Colon Carcinoma Metastatic in the Brain (tissue), 2 donors: ENCODE measurements around a stretch of chr12.

DNA sequence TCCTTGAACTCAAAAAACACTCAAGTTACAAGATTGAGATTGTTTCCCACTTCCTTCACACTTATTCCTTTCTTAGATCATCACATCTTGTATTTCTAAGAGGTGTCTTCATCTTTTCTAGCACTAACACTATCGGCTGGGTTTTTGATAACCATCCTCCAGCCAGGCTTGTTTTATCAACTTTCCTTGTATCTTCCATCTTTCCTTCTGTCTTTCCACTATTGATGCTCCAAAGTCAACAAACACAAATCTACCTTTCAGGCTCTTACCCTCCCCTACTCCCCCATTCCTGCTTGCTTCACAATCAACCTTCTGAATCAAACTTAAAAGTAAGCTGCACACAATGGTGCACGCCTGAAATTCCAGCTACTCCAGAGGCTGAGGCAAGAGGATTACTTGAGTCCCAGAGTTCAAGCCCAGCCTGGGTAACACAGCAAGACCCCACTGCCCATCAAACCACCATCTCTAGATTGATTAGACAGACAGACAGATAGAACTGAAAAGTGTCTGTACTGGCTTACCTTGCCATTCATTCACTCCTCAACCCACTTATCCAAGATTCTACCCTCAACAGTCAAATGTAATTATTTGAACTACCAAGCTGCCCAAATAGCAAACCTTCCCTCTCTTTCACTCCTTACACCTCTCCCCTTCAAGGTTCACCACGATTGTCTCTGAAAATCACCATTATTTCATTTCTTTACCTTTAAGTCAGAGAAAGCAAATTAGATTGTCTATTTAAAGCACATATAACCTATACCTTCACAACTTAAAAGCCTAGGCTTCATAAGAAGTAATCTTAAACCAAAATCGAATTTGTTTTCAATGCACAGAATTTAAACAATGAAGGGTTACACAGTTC is 12.7 kb downstream of the MED13L start:
- PRO-cap, 2 experiments, result no peak in any of the 2 experiments

DNA sequence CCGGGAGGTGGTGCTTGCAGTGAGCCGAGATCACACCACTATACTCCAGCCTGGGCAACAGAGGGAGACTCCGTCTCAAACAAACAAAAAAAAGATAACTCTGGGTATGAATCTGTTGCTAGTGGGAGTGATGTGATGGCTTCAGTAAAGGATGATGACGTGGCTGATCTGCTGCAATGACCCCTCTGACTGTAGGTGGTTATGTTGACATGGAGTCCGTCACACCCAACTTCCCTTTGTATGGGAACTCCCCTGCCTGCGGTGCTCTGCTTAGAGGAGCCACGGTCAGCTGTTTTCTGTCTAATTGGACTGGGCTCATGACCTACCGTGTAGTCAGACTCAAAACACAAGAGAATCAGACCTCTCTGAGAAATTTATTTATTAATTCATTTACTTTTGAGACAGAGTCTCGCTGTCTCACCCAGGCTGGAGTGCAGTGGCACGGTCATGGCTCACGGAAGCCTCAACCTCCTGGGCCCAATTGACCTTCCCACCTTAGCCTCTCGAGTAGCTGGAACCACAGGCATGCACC is 59.2 kb upstream of the MED13L start:
- PRO-cap, 2 experiments, result no peak in any of the 2 experiments

- PRO-cap, 2 experiments, result no peak in any of the 2 experiments
Observed at GRCh38 chr12:116434684-116435206, 124.4 kb upstream of the MAP1LC3B2 start.

DNA sequence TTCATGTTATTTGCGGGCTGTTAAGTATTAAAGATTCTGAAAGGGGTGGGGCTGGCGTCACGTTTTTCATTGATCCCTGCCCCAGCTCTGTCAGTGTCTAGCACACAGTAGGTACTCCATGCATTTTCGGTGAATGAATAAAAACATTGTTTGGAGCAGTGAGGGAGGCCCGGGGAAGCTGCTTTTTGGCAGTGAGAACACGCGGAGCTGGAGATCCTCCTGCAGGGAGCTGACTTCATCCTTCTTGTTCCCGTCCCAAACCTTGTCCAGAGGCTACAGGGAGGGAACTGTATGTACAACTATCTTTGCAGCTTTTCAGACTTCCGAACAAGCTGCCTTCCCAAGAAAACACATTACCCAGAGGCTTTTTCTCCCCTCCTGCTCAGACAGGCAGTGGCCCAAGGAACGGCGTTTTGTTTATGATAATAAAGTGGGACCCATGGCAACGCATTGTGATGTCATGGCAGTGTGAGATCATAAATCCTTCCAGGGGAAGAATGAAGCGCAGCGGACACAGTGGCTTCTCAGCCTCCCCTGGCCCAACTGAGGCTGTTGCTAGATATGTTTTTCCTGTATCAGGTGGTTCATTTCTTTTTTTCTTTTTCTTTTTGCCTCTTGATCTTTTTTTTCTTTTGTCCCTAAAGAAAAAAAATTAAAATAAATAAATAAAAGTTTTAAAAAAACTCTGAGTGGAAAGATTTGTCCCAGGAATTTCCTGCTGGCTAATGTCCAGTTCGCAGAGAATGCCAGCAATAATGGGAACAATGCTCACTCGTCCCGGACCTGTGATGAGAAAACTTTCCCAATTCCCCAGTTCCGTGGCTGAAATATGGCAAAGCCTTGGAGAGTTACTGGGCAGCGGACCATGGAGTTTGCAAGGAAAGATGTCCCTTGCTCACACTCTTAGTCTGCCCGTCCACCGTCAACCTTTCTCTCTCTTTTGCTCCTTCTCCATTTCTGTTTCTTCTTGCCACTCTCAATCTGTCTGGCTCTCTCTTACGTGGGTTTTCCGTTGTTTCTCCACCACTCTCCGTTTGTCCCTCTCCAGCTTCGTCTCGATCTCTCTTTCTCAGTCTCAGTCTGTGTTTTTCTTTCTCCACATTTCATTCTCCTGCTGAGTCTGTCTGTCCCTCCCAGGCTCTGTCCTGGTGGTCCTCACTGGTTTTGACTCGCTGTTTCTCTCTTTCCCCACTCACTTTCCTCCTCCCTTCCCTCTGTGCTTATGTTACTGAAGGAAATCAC is 103.4 kb upstream of the MAP1LC3B2 start:
- PRO-cap, 2 experiments, result no peak in any of the 2 experiments

DNA sequence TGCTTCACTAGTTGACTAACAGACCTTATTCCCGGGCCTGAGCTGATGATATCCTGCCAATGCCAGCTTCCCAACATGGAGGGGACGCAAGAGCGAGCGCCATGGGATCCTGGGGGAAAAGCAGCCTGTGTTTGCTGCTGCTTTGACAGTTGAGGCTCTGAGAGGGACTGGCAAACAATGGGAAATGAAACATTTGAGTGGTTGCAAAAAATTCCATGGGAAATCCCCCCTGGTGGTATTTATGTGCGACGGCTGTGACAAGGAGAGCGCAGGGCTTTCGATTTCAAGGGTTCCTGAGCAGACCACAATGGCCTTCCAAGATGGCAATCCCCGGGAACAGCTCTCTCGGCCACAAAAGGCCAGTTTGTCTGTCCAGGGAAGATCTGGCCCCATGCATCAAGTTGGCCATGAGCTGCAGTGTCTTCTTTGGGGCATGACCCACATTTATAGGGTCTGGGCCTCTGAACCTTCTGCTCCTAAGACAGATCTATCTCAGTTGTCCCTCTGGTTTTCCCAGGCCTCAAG is 21.8 kb upstream of the MAP1LC3B2 start:
- PRO-cap, 2 experiments, result no peak in any of the 2 experiments

GRCh38 chr12:116598937-116599950 is 40.1 kb downstream of the MAP1LC3B2 start:
- PRO-cap, 2 experiments, result no peak in any of the 2 experiments

DNA sequence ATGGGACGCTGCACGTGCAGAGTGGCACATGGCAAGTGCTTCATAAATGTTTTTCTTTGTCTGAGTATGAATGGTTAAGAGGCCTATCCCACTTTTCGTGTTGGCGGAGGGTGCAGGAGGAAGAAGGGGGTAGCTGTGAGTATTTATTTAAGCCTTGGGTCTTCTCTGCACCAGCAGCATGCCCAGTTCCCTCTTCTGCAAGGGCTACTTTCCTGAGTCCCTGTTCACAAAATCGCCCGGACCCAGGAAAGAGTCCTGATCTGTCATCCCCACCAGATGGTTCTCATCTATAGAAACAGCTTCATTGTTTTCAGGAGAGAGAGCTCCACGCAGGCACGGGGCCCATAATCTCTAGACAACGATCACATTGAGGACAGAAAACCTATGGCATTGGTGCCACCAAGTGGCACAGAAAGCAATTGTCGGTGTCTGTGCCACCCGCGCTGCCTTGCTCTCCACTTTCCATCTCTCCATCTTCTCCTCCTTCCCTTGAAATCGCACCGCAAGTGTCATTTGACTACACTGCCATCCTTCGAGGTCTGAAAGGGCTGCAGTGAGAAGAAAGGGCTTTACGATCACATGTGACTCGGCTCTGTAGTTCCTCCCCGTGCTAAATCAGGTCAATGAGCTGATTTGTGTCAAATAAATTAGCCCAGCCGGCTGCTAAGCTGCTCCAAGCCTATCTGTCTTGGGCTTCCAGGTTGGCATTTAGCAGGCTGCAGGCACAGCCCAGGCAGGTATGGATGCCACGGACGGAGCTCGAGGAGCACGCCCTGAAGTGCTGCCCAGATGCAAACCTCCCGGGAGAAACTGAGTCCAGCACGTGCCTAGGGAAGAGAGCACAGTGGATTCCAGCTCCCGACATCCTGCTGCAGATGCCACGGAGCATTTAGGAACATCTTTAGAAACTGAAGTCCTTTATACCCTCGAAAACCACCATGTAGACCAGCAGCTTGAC is 28.9 kb downstream of the SPRING1 start:
- PRO-cap, 2 experiments, result no peak in any of the 2 experiments

DNA sequence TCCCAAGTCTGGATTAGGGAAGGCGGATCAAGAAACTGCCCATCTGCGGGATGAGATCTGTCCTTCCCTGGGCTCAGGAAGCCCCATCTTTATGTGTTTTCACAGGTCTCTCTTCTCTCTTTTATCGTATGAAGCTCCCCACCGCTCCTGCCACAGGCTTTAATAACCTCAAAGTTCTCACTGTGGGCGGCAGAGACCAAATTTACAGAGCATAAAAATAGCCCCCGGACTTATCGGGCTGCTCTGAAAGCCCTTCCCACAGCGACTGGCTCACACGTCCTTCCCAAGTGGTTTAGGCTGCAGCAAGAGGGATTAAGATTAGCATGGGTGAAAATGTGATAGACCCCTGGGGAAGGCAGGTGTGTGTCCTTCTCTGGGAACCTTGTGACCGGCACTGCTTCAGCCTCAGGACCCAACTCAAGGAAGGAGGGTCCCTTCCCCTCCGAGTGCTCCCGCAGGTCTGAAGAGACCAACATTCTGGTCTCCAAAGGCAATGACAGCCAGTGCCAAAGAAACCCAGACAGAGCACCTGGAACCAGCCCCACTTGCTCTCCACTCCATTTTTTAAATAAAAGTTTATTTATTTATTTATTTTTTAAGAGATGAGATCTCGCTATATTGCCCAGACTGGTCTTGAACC is 47.7 kb downstream of the TESC start:
- PRO-cap, 2 experiments, result no peak in any of the 2 experiments

- PRO-cap, 2 experiments, result no peak in any of the 2 experiments
Observed at GRCh38 chr12:117139251-117139733, 40.1 kb upstream of the TESC start.

DNA sequence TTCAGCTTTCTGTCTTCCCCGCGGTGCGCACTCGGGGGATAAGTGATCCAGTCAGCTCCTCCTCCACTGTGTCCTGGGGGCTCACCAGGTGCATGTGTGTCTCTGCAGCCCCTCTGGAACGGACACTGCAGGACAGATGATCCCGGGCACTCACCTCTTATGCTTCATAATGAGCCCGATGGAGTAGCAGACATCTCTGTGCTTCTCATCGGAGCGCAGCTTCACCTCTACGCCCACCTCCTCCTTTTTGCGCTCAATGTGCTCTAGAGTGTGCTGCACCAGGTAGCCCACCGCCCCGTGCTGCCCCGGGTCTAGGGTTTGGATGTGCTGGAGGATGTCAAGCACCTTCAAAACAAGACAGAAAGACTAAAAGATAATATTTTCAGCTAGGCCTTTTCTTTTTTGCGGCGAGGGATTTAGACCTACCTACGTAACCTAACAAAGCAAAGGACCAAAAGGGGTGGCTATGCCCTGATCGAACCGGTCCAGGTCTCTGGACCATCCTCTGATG is 32.5 kb downstream of the FBXO21 start:
- PRO-cap, 2 experiments, result no peak in any of the 2 experiments

DNA sequence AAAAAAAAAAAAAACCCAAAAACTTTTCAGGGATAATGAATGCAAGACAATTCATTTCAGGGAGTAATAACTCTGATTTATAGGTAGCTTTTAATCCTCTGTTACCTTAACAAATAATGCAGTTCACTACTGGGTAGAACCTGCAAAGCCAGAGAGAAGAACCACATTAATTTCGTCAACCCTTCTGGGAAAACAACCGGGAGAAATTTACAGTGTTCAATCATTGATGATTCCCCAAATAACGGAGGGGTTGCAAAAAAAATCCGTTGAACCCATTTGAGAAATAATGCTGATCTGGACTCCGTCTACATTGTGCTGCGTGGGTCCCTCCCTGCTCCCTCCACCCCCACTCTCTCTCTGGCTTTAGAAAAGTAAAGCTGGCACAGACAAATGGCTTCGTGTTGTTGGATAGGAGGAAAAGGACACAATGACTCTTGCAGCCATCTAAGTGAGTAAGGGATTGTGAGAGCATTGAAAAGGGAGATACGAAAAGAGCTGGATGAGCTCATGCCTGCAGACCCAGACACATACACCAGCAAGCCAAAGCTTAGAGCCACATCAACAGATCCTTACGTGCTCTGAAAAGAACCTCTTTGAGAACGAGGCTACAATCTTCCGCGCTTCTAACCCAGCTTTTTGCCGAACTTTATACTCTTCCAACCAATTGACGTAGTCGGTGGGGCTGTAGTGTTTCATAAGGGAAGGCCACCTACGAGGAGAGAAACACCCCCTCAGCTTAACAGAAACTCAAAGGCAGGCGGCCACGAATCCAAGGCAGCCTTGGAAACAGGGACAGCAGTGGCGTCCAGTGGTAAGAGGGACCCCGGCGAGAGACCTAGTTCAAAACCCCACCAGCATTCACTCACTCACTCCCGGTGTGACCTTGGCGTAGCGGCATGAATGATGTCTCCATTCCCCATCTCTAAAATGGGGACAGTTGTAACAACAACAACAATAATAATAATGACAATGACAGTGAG is 1.3 kb downstream of the FBXO21 start:
- PRO-cap, 2 experiments, result no peak in any of the 2 experiments

GRCh38 chr12:117334129-117334504 is 27.3 kb downstream of the NOS1 start:
- PRO-cap, 2 experiments, result no peak in any of the 2 experiments

GRCh38 chr12:117580690-117580950 is 219.2 kb upstream of the NOS1 start:
- PRO-cap, 2 experiments, result no peak in any of the 2 experiments

DNA sequence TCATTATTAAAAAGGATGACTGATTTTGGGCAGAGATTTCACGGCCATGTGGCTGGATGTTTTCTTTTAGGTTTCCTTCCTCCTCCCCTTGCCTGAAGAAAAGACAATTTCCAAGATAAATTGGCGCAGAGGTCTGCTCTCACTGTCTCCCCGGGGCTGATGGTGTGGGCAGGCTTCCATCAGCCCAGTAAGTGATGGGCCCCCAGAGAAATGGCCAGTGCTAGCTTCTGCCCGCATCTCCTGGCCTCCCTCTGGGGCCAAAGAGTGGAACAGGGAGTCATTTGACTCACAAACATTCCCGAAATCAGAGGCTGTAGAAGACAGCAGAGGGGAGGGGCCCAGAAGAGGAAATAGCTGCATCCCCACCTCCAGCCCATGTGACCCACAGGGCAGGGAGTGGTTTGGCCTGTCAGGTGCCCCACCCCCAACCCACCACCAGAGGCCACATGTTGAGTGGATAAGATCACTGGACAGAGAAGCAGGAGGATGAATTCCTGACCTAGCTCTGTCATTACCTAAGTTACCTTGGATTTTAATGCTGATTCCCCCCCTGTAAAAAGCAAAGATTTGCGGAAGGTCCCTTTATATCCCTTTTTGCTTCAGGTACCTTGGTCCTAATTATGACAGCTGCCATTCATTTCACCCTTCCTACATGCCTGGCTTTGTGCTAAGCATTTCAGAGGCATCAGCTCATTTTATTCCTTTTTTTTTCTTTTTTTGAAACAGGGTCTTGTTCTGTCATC is 283.3 kb downstream of the KSR2 start:
- PRO-cap, 2 experiments, result no peak in any of the 2 experiments

- PRO-cap, 2 experiments, result no peak in any of the 2 experiments
Observed at GRCh38 chr12:118024997-118025511, 8.6 kb downstream of the RFC5 start.

DNA sequence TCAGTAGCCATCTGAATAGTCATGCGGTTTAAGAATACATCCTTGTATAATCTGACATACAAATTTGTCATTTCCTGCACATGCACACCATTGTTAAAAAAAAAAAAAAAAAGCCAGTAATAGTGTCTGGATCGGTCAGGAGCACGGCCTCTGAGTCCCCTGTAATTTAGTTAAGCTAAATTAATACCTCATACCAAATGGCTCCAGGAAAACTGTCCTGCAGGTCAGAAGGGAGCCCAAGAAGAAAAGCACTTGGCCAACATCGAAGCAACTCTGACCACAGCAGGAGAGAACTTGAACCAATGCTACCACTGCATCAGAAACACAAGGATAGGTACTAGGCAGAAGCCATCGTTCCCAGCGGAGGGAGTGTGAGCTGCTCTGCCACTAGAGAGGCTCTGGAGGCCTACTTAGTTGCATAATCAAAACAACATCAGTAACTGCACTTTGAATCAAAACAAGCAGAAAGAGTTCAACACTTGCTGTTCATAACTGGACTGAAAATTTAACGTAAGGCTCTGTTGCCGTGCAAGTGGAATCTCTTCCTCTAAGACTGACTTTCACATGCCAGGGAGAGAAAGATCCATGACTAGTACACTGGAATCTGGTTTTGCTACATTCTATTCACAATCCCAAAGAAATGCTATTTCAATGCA is 17.1 kb downstream of the RFC5 start:
- PRO-cap, 2 experiments, result no peak in any of the 2 experiments

- PRO-cap, 2 experiments, result no peak in any of the 2 experiments
Observed at GRCh38 chr12:118064725-118065665, 4.0 kb upstream of the WSB2 start.

GRCh38 chr12:118068384-118069189 is 7.6 kb upstream of the WSB2 start:
- PRO-cap, 2 experiments, result no peak in any of the 2 experiments

DNA sequence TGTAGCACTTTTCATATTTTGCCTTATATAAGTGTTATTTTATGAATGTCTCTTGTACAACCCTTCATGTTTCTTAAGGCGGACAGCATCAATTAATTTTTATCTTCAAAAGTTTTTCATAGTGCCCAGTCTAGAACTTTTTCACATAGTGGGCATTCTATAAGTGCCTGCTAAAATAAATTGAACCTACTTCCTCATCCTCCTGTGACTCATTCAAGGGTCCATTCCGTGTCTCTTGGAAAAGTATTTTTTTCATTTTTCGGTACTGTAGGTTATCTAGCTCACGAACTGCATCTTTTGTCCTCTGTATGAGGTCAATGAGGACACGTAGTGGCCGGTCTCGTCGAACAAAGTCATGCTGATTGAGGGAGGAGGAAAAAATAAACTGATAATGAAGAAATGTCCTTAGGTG is 65.2 kb downstream of the PEBP1 start:
- PRO-cap, 2 experiments, result no peak in any of the 2 experiments

DNA sequence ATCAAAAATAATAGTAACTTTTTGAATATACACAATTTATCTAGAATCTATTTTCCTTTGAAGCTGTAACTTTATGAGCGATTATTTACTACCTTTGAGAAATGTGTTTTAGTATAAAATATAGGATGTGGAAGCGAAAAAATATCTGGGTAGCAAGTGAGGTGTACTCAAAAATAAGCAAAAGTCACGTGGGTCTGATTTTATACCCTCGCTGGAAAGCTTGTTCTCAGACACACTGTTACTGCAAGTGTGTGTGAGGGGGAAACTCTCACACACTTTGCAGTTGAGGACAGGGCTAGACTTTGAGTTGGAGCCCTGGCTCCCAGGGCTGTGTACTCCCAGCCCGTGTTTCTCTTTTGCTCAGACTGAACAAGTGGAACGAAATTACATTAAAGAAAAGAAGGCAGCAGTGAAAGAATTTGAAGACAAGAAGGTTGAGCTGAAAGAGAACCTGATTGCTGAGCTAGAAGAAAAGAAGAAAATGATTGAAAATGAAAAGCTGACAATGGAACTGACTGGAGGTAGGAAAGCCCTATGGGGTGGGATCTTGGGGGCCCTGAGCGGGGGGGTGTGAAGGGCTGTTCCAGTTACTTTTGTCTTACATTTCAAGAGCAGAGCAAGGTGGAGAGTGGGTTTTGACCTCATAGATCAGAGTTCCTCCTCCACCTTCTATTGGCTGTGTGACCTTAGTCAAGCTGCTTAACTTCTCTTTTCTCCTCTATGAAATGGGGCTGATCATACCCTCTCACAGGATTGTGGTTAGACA is 14.6 kb downstream of the SUDS3 start:
- PRO-cap, 2 experiments, result no peak in any of the 2 experiments